ENCODE results near the gene RNF11.

DNA sequence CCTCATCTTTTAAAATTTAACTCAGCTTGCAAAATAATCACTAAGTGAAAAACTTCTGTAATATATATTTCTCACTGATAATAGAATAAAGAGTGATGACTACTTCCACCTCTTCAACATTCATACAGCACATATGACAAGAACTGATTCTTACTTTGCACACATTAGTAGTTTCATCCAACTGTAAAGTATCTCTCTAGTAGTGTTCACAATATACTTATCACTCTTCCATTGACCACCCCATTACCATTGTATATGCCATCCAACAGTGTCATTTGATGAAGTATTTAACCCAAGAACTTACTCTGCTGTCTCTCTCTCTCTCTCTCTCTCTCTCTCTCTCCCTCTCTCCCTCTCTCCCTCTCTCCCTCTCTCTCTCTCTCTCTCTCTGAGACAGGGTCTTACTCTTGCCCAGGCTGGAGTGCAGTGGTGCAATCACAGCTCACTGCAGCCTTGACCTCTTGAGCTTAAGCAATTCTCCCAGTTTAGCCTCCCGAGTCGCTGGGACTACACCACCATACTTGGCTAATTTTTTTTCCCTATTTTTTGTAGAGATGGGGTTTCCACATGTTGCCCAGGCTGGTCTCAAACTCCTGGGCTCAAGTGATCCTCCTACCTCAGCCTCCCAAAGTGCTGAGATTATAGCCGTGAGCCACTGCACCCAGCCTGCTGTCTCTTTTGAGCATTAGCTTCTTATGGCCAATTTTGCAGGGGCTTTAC, 104.4 kb upstream of the DMRTA2 start:
- PRO-cap: no peak
- RAMPAGE, long total RNA, 2 experiments: no peak in any of the 2 experiments

DNA sequence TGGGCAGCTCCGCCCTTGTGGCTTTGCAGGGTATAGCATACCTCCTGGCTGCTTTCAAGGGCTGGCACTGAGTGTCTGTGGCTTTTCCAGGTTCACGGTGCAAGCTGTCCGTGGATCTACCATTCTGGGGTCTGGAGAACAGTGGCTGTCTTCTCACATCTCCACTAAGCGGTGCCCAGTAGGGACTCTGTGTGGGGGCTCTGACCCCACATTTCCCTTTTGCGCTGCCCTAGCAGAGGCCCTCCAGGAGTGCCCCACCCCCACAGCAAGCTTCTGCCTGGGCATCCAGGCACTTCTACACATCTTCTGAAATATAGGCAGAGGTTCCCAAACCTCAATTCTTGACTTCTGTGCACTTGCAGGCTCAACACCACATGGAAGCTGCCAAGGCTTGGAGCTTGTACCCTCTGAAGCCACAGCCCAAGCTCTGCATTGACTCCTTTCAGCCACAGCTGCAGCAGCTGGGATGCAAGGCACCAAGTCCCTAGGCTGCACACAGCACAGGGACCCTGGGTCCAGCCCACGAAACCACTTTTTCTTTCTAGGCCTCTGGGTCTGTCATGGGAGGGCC, 204.6 kb downstream of the FAF1 start:
- PRO-cap: no peak
- RAMPAGE, long total RNA, 2 experiments: no peak in any of the 2 experiments

- PRO-cap: no peak
- RAMPAGE, long total RNA, 2 experiments: no peak in any of the 2 experiments
These were observed 32.2 kb downstream of the FAF1 start for GRCh38 chr1:50927643-50928548.

DNA sequence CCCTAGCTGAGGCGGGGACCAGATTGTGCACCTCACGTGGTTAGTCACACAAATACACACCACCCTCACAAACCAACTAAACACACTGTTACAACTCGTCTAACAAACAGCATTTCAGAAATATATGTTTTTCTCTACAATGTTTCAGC, 299 bp upstream of the FAF1 start:
- PRO-cap: no peak
- RAMPAGE, long total RNA, 2 experiments: no peak in any of the 2 experiments

GRCh38 chr1:50977305-50977536, 7.2 kb downstream of the CDKN2C start:
- PRO-cap: no peak
- RAMPAGE, long total RNA, 2 experiments: no peak in any of the 2 experiments

GRCh38 chr1:51234696-51235454, 1.2 kb upstream of the RNF11 start:
- PRO-cap: unidirectional peak, plus-strand start at chr1:51235285
- RAMPAGE, long total RNA, 2 experiments: no peak in any of the 2 experiments

- PRO-cap: bidirectional peak, plus-strand start at chr1:51236273, minus-strand start at chr1:51236195
- RAMPAGE, long total RNA, 2 experiments: no peak in any of the 2 experiments
These were observed at the start of gene RNF11 for GRCh38 chr1:51236127-51236614. Gene RNF11 (plus strand): TSS chr1:51236273.

DNA sequence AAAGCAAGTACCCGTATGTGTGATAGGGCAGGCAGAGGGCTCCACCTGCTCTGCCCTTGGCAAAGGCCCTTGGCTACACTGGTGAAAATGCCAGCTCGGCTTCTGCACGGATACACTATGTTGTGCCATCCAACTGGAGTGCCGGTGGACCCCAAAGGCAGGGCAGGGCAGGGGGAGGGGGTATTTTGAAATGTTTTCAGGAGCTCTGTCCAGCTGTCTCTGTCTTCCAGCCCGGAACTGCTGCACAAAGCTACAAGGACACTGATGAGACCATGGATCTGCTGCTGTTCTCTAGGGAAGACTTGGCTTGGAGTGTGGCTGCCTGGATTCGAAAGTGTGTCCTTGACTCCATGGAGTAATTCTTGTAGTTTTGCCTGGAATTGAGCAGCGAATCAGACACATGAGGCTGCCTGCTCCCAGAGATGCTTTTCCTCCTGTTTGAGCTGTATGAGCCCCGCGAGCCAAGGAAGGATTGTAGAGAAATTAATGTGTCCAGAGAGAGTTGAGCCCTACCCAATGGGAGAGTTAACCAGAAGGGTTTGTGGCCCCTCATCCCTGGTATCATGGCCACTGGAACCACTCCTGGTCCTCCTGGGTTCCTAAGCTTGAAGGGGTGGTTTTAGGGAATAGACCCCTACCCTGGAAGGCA, 42.3 kb downstream of the TTC39A start:
- PRO-cap: no peak
- RAMPAGE, long total RNA, 2 experiments: no peak in any of the 2 experiments

DNA sequence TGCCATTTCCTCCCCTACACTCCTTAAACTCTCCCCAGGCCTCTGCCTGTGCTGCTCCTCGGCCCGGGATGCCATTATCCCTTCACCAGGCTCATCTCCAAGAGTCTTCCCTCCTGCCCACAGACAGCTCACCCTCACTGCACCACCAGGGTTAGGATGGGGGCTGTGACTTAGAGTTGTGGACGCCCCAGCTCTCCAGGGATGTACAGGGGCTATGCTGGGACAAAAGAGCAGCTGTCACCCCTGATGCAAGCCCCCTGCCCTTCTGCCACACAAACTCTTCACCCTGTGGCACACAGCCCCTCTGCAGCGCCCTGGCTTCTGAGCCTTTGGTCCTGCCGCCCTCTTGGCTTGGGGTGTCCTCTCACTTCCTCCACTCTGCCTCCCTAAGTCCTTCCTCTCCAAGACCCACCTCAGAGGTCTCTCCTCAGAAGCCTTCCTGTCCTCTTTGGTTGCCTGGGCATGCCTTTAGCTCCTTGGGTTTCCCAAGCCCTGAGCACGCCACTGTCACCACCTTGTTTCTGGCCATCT, 31.9 kb downstream of the TTC39A start:
- PRO-cap: no peak
- RAMPAGE, long total RNA, 2 experiments: no peak in any of the 2 experiments

GRCh38 chr1:51305318-51305839, 25.0 kb downstream of the TTC39A start:
- PRO-cap: no peak
- RAMPAGE, long total RNA, 2 experiments: no peak in any of the 2 experiments

- PRO-cap: no peak
- RAMPAGE, long total RNA, 2 experiments: no peak in any of the 2 experiments
These were observed 14.3 kb upstream of the TTC39A start for GRCh38 chr1:51344257-51345482.

GRCh38 chr1:51643242-51643923, 26.5 kb downstream of the OSBPL9 start:
- PRO-cap: no peak
- RAMPAGE, long total RNA, 2 experiments: no peak in any of the 2 experiments

GRCh38 chr1:51789020-51789857, 89.3 kb downstream of the NRDC start:
- PRO-cap: no peak
- RAMPAGE, long total RNA, 2 experiments: no peak in any of the 2 experiments

DNA sequence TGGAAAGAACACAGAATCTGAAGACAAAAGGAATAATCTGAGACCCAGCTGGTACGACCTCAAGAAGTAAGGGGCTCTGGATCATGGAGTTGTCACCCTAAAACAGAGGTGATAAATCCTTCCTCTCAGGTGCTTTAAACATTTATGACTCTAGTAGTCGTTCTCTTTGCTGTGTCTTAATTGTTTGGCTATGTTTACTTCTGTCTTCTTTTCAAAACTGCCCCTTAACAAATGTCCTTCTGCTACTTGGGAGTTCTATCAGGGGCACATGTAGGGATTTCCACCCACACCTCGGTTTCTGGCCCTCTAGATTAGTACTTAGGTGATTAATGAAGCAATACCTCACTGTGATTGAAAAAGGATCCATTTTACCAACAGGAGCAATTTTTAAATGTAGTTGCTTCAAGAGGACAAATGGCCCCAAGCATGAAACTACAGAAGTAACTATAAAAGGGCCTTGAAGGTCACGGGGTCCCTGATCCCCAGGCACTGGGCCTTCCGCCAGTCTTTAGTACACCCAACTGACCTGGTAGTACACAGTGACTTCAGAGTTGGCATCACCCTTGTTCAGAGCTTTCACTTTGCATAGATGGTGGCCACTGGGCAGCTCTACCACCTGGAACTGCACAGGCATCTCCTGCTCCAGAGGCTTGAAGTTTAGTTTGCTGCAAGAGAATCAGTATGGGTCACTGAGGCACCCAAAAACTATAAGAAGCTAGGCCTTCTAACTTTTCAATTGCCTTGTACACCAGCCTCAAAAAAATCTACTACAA, 84.4 kb downstream of the NRDC start:
- PRO-cap: no peak
- RAMPAGE, long total RNA, 2 experiments: no peak in any of the 2 experiments

GRCh38 chr1:51794842-51795553, 83.5 kb downstream of the NRDC start:
- PRO-cap: no peak
- RAMPAGE, long total RNA, 2 experiments: no peak in any of the 2 experiments

- PRO-cap: no peak
- RAMPAGE, long total RNA, 2 experiments: no peak in any of the 2 experiments
These were observed 38.3 kb downstream of the NRDC start for GRCh38 chr1:51840125-51840676.

DNA sequence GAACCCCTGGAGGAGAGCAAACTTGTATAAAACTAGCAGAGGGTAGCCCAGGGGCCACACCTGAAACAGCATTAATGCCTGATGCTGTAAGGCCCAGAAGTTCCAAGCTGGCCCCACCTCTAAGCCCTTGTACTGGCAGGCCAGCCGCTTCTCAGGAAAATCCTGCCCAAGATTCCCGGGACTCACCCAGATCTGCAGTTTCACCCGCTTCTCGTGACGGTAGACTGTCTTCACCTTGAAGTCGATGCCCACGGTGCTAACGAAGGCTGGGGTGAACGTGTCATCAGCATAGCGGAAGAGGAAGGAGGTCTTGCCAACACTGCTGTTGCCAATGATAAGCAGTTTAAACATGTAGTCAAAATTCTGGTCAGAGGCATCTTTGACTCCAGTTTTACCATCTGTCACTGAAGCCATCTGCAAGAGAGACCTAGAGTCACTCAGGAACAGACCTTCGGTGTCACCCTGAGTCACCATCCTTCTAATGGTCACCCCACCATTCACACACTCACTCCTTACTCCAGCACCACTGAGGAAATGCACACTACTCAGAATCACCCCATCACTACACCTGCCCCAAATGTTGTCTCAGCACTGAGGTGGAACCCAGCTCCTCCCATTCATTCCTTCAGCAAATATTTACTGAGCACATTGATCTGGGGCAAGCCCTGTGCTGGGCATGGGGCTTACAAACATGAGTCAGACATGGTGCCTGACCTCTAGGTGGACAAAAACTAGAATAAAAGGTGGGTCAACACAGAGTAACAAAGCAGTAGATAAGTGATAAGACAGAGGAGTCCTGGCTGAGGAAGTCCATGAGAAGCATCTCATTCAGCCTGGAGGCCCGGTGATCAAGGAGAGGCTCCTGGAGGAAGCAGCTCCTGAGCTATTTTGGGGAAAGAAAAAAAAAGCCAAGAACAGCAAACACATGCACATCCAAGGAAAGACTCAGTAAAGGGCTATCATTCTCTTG, 13.5 kb downstream of the RAB3B start:
- PRO-cap: no peak
- RAMPAGE, long total RNA, 2 experiments: no peak in any of the 2 experiments

- PRO-cap: no peak
- RAMPAGE, long total RNA, 2 experiments: no peak in any of the 2 experiments
These were observed 15.1 kb upstream of the RAB3B start for GRCh38 chr1:52005619-52005958.

DNA sequence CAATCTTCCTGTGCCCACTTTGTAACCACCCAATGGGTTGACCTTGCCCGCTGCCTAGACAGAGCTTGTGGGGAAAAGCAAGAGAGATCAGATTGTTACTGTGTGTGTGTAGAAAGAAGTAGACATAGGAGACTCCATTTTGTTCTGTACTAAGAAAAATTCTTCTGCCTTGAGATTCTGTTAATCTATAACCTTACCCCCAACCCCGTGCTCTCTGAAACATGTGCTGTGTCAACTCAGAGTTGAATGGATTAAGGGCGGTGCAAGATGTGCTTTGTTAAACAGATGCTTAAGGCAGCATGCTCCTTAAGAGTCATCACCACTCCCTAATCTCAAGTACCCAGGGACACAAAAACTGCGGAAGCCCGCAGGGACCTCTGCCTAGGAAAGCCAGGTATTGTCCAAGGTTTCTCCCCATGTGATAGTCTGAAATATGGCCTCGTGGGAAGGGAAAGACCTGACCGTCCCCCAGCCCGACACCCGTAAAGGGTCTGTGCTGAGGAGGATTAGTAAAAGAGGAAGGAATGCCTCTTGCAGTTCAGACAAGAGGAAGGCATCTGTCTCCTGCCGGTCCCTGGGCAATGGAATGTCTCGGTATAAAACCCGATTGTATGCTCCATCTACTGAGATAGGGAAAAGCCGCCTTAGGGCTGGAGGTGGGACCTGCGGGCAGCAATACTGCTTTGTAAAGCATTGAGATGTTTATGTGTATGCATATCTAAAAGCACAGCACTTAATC, 15.8 kb upstream of the RAB3B start:
- PRO-cap: no peak
- RAMPAGE, long total RNA, 2 experiments: no peak in any of the 2 experiments

DNA sequence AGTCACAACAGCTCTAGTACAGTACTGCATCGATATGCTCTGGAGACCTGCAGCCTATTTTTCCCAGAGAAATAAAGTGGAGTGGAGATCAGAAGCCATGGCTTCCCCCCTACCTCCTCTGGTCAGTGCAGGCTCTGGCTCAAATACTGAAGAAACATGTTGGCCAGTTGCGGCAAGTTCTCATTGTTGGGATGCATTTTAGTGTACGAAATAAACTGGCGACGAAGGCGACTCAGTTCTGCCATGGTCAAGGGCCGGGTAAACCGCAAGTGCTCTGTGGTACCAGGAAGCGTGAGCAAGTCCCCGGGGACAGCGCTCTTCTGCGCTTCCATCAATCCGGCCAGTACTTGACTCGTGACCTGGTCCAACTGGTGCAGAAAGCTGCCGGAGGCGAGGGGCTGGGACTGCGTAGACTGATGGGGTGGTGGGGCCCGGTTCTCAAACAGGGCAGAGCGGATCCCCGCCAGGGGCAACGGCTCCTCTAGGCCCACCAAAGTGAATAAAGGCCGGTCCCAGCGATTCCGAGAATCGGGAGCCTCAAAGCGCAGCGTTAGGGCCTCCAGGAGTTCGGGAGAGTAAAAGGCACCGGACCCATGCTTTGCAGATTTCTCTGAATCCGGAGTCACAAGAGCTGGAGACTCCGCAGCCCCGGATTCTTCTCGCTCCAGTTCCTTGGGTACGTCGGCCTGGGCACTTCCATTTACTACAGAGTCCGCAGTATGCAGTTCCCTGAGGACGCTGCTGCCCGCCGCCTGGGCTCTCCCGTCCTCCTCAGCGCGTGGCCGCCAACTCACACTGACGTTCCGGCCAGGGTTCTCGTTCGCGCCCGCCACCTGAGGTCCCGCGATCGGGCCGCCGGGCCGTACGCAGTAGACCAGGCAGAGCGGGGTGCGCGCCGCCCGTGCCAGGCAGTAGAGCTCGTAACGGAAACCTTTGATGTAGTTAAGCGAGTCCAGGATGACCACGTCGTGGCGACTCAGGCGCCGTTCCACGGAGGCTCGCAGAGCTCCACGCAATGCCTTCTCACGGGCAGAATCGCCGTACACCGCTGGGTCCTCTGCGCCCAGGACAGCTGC, 697 bp downstream of the KTI12 start:
- PRO-cap: unidirectional peak, plus-strand start at position 346 of the sequence; unidirectional peak, plus-strand start at position 376 of the sequence
- RAMPAGE, long total RNA, 2 experiments: no peak in any of the 2 experiments

Data from breast epithelium (tissue), 2 donors.